Parietal lobe (tissue), 2 donors: ENCODE measurements around a stretch of chr13.

DNA sequence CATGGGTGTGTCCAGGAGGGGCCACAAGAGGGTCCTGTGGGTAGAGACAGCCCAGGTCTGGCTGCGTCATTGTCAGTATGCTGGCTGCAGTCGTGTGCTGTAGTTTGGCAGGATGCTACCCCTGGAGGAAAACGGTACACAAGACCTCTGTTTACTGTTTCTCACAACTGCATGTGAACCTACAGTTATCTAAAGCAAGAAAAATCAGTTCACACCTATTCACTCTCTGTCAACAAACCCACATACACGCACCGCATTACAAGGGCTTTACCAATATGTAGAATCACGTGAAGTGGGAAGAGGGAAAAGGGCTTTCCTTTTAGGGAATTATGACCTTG is 17.4 kb upstream of the MCF2L start:
- RAMPAGE, long total RNA = no peak

GRCh38 chr13:112982034-112982945 is 13.3 kb downstream of the MCF2L start:
- RAMPAGE, long total RNA = no peak

DNA sequence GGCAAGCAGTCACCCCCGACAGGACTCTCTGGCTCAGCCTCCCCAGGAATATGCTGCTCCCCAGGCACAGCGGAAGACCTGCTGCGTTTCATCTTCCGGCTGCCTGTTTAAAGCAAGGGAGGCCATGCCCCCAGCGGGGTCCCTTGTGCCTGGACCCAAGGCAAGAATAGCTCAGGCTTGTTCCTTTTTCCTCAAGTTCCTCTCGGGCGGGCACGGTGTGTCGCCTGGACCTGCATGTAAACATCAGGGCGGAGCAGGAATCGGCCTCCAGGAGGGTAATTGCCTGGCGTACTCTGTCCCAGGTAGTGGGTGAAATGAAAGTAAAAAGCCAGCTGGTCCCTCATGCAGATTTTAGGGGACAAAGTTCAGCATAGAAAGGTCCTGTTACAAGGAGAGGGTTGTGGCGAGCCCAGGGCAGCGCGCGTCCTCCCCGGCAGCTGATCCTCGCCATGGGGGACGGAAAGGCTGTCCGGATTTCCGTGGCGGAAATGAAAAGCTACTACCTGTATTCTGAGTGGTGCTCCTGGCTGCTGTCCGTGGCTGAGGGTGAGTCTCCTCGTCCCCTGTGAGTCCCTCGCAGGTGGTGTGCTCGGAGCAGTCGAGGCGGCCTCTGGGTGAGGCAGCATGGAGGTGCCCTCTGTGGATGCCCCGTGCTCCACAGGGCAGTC is 16.1 kb downstream of the MCF2L start:
- RAMPAGE, long total RNA = no peak

GRCh38 chr13:112997442-112998005 is 28.5 kb downstream of the MCF2L start:
- RAMPAGE, long total RNA = no peak

- RAMPAGE, long total RNA = no peak
These were observed 32.4 kb downstream of the MCF2L start for GRCh38 chr13:113000990-113002162.

DNA sequence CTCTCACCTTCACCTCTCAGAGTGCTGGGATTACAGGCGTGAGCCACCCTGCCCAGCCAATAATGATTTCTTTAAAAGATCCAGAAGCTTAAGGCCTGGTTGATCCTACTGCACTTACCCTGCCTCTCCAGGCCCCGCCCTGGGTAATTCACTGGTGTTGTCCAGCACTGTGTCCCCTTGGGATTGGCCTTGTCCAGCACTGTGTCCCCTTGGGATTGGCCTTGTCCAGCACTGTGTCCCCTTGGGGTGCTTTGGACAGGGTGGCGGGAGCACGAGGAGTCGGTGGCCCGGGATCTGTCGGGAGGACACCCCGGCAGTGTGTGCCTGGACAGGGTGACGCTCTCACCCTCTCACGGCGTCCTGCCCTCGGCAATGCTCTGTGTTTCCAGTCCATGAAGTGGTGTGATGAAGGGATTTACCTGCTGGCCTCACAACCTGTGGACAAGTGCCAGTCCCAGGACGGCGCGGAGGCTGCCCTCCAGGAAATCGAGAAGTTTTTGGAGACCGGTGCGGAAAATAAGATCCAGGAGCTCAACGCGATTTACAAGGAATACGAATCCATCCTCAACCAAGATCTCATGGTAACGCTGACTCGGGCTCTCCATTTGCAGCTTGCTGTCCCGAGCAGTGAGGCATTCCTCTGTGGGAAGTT is 29.9 kb upstream of the F7 start:
- RAMPAGE, long total RNA = no peak

DNA sequence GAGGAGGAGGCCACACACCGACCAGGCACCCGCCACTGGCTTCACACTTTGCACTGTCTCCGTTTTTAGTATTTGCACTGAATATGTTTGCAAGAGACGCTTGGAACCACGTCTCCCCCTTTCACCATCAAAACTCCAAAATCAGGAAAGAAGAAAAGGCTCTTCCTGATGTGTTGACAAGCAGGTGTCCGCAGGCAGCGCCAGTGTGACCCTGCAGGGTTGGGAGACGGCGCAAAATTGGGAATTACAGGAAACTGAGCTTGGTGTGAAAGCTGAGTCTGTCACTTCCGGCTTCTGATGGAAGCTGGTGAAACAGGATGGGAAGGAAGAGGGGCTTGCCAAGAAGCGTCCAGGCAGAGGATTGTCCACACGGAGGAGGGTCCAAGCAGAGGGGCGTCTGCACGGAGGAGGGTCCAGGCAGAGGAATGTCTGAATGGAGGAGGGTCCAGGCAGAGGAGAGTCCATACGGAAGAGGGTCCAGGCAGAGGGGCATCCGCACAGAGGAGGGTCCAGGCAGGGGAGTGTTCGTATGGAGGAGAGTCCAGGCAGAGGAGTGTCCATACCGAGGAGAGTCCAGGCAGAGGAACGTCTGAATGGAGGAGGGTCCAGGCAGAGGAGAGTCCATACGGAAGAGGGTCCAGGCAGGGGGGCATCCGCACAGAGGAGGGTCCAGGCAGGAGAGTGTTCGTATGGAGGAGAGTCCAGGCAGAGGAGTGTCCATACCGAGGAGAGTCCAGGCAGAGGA is 26.0 kb upstream of the F7 start:
- RAMPAGE, long total RNA = no peak

DNA sequence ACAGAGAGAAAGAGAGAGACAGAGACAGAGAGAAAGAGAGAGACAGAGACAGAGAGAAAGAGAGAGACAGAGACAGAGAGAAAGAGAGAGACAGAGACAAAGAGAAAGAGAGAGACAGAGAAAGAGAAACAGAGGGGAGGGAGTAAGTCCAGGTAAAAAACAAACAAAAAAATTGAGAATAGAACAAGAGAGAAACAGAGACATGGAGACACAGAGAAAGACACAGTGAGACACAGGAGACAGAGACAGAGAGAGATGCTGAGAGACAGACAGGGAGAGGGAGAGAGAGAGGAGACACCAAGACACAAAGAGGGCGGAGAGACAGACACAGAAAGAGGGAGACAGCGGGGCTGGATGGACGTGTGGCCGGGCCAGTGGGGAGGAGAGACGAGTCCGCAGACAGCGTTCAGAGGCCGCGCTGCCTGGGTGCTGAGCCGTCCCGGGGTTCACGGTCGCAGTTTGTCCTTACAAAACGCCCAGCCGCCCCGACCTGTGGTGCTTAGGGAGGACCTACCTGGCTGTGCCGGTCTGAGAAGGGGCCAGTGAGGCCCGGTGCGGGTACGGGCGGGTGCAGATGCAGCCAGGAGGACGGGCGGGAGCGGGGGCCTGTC is 5.7 kb upstream of the PROZ start:
- RAMPAGE, long total RNA = no peak

- RAMPAGE, long total RNA = no peak
These were observed 17.8 kb downstream of the PROZ start for GRCh38 chr13:113176176-113176748.

- RAMPAGE, long total RNA = no peak
These were observed 27.2 kb downstream of the CUL4A start for GRCh38 chr13:113236580-113237039.

GRCh38 chr13:113251495-113252247 is 42.3 kb downstream of the CUL4A start:
- RAMPAGE, long total RNA = no peak

DNA sequence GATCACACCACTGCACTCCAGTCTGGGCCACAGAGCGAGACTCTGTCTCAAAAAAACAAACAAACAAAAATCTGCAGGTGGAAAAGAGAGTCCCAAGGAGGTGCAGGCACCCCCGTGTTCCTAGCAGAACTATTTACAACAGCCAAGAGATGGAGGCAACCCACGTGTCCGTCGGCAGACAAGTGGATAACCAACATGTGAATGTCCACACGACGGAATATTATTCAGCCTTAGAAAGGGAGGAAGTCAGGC is 29.5 kb downstream of the LAMP1 start:
- RAMPAGE, long total RNA = no peak

- RAMPAGE, long total RNA = no peak
These were observed 36.0 kb downstream of the ADPRHL1 start for GRCh38 chr13:113417174-113417755.

GRCh38 chr13:113427759-113428825 is 25.2 kb downstream of the ADPRHL1 start:
- RAMPAGE, long total RNA = no peak

DNA sequence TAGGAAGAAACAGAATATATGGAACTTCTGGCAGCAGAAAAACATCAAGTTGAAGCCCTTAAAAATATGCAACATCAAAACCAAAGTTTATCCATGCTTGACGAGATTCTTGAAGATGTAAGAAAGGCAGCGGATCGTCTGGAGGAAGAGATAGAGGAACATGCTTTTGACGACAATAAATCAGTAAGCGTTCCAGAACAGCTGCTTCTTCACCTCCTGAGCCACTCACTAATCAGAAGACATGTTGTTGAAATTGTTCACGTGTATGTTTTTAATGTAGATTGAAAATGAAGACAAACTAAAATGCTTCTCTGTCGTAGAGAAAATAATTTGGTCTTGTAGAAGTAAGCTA is 7.5 kb downstream of the TMCO3 start:
- RAMPAGE, long total RNA = no peak

DNA sequence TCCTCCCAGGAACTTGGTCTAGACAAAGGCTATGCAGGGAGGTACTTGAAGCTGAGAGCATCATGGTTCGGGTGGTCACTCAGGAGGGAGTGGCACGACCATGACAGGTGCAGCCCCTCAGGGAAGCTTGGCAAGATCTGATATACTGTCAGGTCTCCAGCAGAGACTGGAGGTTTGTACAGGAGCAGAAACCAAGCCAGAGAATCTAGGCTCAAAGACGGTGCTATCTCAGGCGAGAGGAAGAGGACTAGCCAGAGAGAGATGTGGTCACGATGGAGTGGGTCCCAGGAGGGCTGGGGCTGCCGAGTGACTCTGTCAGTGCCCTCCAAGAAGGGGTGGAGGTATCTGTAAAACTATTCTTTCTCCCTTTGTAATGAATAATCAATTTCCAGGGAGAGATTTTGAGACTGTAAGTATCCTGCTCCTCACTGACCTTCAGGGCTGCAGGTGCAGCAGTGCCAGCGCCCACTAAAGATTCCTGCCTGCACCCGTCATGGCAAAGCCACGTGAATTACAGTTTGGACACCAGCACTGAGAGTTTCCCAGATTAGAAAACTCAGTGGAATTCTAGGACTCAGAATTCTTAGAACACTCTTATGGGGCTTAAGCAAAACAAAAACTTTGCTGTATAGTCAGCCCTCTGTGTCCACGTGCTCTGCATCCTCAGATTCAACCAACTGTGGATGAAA is 9.9 kb downstream of the TMCO3 start:
- RAMPAGE, long total RNA = no peak

DNA sequence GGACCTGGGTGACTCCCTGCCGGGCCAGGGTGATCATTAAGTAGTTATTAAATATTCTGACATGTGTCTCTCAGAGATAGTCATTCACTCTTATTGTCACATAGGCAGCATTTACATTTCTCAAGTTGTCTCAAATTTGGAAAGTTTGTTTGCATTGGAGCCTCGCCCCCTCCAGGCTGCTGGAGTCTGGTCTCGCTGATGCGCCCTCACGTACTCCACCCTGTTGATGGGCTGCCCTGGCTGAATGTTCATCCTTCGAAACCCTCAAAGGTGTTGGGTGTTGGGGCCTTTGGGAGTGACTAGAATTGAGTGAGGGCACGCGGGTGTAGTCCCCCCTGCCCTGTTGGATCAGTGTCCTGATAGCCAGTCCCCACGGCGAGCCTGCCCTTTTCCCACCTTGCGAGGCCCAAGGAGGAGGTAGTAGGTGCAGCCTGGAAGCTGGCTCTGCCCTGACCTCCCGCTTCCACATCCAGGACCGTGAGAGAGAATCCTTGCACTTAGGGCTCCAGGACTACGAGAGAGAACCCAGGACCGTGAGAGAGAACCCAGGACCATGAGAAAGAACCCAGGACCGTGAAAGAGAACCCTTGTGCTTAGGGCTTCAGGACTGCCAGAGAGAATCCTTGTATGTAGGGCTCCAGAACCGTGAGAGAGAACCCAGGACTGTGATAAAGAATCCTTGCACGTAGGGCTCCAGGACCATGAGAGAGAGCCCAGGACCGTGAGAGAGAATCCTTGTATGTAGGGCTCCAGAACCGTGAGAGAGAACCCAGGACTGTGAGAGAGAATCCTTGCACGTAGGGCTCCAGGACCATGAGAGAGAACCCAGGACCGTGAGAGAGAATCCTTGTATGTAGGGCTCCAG is 15.0 kb downstream of the TFDP1 start:
- RAMPAGE, long total RNA = no peak

DNA sequence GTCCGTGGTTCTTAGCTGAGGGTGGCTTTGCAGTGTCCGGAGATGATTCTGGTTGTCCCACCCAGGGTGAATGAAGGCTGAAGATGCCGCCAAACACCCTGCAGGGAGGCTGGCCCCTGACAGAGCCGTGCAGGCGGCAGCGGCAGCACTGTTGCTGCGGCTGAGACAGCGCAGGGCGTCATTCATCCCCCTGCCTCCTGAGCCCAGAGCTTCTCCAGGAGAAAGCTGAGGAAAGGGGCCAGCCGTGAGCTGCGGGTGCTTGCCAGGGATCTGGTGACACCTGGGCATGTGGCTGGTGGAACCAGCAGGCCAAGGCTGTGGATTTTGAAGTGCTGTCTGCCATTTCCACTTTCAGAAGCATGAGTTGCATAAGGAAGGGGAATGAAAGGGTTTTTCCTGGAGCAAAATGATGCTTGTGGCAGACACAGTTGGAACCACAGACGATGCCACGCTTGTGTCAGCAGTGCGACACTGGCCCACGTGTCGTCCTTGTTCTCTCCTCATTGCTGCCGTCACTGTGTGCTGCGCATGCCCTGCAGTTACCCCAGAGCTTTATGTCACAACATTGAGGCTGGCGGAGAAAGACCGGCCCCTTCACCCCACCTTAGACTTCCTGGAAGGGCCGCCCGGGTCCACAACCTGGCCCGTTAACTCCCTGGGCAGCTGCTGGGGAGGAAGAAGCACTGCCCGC is 22.6 kb downstream of the TFDP1 start:
- RAMPAGE, long total RNA = no peak

DNA sequence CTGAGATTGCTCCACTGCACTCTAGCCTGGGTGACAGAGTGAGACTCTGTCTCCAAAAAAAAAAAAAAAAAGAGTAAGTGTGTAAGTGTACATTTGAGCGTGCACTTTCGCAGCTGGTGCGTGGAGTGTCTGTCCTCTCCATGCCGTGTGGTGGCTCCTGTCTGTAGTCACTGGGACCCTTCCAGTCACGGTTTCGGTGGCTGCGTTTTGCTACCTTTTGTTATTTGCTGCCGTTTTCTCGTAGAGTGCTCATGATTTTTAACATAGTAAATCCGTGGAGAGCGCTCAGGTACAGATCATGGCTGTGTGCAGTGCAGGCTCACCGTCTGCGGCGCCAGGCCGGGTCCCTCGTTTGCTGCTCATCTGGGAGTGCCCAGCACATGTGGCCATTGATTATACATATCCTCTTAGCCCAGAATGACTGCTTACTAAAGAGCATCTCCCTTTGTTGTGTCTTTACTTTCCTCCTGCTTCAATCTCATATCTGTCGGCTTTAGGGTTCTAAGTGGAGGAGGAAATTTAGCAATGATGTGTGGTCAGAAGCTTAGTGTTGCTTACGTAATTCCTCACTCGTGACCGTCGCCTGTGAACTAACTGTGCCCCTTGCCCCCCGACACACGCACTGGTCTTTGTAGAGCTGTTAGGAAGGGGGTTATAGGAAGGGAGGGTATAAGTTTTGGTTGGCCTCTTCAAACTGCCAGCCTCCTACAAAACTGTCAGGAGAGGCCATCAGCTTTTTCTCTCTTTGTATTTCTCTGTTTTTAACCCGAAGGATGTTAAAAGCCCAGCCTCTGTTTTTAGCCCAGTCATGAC is 31.8 kb downstream of the TFDP1 start:
- RAMPAGE, long total RNA = no peak

DNA sequence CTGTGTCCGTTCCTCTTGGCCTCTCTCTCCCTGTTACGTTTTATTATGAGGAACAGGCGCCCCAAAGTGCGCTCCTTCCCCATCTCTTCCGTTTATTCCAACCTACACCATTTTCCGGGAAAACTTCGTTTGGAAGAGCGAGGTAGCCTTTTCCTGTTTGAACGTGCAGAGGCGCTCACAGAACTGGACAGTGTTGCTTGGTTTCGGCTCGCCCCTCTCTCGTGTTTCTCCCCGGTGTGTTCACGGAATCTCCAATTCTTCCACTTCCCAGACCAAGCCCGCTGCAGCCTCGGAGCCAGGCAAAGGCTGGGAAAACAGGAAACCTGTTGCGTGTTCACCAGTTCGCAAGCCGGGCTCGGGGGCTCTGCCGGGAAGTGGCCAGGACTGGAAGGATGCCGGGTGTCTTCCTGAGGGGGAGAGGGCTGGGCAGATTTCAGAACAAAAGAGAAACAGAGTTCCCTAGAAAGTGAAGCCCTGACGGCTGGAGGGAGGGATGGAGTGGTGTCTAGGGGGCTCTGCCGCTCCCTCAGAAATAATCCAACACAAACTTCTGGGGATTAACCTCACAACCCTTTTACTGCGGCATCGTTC is 684 bp downstream of the TMEM255B start:
- RAMPAGE, long total RNA = no peak